ENCODE measurements around a stretch of chr22.

- PRO-cap = no peak
- RAMPAGE, long total RNA = no peak
These were observed 186.6 kb downstream of the TAFA5 start for GRCh38 chr22:48675958-48676379.

DNA sequence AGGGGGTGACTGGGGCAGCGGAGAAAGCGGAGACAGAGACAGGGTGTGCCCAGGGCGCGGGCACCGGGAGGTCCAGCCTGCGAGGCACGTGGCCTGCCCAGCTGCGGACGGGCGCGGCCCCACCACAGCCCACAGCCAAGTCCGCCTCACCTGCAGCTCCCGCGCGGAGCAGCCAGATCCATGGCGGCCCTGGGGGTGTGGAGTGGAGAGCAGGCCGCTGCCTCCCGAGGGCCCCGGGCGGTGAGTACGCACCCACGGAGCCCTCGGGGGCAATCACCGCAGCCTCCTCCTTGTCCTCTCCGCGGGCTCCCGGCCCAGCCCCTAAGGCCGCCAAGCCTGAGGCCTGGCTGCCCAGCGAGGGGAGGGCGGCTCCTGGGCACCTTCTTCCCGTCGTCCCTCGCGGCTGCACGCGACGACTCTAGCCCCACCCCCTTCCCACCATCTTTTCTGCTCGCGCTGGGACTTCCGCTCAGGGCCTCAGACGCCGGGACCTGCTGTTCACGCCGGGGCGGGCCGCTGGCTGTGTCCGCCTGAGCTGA lies 286.4 kb downstream of the BRD1 start:
- PRO-cap = no peak
- RAMPAGE, long total RNA = no peak

- PRO-cap = no peak
- RAMPAGE, long total RNA = no peak
These were observed 252.3 kb downstream of the BRD1 start for GRCh38 chr22:49575370-49575821.

- PRO-cap = no peak
- RAMPAGE, long total RNA = no peak
These were observed 234.7 kb downstream of the BRD1 start for GRCh38 chr22:49592699-49593550.

DNA sequence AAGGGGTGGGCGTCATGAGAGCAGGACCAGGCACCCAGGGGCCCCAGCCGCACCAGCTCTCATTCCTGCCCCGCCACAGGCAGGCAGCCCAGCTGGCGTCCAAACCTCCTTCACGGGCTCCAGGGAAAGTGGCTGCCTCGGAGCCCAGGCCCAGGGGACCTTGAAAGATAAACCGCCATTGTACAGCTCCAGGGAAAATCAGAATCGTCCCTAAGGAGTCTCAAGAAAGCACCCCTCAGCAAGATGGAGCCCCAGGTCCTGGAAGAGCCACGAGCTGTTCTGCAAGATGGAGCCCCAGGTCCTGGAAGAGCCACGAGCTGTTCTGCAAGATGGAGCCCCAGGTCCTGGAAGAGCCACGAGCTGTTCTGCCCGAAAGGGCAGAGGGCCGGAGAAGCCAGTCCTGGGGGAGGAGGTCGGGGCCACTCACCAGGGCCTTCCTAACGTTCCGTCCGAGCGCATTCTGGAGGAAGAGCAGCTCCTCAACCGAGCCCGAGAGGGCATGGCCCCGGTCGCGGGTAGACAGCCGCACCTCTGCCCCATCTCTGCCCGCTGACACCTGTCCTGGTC lies 170.9 kb downstream of the BRD1 start:
- PRO-cap = no peak
- RAMPAGE, long total RNA = no peak

GRCh38 chr22:49770553-49770758 lies 57.2 kb downstream of the BRD1 start:
- PRO-cap = no peak
- RAMPAGE, long total RNA = no peak

DNA sequence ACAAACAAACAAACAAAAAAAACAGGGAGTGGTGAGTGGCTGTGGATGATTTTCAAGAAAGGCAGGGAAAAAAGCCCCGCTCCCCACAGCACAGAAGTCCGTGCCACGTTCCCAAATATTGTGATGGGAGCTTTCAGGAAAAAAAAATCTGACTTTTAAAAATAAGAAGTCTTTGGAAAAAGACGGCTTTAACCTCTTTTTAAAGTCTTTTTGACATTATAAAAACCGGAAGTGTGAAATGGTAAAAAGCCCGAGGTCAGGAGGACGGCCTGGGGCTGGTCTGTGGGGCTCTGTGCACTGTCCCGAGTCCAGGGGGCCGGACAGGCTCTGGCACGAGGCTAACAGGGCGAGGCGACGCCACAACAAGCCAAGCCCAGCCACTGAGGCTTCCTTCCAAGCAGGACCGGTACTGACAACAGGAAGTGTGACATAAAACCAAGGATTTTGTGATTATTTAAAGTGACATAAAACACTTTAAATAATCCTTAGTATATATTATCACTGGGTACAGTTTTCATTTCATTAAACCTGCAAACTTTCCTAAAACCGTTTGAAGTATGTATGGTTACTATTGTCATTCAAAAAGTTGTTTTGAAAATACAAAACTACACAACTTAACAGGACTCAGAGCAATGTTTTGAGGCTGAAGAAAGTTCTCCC lies 39.2 kb downstream of the BRD1 start:
- PRO-cap = no peak
- RAMPAGE, long total RNA = no peak

- PRO-cap = no peak
- RAMPAGE, long total RNA = no peak
These were observed 36.2 kb downstream of the BRD1 start for GRCh38 chr22:49791613-49791821.

DNA sequence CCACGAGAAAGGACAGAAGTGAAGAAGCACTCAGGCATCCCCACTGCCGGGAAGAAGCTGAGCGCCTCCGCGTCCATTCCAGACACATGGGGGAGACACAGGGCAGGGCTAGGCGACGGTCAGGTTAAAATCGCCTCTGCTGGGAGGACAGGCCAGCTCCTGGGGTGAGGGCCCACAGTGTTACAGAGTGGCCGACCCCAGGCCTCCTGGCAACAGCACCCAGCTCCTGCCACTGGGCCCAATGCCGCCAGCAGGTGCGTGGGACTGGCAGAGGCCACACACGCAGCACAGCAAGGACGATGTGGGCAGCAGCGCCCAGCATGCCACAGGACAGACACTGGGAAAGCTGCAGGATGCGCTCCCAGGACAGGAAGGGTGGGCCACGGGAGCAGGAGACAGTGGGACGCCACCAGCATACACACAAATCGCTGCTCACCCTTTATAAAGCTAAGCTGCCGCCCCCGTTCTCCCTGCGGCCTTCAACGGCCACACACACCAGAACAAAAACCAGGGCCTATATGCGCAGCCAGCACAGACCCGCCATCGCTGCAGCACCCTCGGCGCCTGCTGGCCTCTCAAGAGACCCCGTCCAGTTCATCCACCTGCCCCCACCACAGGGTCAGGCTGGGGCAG lies 26.8 kb downstream of the BRD1 start:
- PRO-cap = no peak
- RAMPAGE, long total RNA = no peak

GRCh38 chr22:49825961-49826369 lies 1.7 kb downstream of the BRD1 start:
- PRO-cap = no peak
- RAMPAGE, long total RNA = no peak

DNA sequence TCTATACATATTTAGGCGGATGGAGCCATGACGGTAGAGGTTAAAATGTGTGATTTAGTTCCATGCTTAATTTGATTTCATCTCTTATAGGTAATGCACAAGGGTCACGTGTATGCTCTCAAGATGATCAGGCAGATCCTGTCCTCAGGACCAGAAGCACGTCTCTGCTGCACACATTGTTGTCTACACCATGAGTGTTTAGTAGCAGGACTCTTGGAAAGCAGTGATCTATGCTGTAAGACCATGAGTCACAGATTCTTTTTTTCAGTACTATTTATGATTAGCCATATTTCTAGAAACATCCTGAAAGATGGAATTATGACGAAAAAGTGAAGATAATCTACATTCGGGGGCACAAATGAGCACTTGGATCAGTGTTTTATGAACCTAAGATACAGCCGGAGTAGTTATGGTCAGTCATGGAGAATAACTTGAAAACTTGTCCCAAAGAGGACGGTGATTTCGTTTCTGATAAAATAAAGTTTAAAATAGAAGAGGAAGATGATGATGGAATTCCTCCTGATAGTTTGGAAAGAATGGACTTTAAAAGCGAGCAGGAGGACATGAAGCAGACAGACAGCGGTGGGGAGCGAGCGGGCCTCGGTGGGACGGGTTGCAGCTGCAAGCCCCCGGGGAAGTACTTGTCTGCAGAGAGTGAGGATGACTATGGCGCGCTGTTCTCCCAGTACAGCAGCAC lies 29.7 kb downstream of the ZBED4 start:
- PRO-cap = no peak
- RAMPAGE, long total RNA = no peak

DNA sequence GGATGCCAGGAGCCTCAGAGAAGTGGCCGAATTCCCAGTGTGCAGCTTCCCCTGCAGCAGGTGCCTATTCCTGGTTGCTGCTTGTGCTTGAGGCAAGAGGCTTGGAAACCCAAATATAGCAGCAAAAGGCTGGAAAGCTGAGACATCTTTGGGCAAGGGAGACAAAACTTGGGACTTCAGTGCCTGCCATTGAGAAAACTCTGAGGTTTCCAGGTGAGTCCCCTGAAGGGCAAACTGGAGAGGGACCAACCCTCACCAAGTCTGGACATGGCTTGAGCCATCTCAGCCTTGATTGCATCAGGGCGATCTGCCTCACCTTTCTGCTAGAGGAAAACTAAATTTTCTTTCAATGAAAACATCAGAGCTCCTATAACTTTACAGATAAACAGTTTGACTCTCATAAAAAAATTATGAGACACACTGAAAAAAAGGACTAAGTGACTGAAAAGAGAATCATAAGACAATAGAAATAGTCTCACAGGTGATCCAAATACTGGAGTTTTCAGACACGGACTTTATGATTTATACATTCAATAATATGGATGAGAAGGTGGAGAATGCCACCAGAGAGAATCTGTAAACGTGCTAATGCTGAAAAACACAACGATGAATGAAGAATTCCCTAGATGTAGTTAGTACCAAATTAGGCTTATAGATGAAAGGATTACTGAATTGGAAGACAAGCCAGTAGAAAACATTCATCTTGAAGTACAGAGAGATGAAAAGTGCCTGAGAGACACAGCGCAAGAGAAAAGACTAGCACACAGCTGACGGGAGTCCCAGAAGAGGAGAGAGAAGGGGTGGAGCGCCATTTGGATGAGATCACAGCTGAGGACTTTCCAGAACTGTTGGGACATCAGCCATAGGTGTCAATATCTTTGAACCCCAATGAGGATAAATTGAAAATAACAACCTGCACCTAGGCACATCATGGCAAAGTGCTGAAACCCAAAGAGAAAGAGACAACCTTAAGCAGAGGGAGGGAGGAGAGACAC lies 25.5 kb downstream of the ALG12 start:
- PRO-cap = no peak
- RAMPAGE, long total RNA = no peak

DNA sequence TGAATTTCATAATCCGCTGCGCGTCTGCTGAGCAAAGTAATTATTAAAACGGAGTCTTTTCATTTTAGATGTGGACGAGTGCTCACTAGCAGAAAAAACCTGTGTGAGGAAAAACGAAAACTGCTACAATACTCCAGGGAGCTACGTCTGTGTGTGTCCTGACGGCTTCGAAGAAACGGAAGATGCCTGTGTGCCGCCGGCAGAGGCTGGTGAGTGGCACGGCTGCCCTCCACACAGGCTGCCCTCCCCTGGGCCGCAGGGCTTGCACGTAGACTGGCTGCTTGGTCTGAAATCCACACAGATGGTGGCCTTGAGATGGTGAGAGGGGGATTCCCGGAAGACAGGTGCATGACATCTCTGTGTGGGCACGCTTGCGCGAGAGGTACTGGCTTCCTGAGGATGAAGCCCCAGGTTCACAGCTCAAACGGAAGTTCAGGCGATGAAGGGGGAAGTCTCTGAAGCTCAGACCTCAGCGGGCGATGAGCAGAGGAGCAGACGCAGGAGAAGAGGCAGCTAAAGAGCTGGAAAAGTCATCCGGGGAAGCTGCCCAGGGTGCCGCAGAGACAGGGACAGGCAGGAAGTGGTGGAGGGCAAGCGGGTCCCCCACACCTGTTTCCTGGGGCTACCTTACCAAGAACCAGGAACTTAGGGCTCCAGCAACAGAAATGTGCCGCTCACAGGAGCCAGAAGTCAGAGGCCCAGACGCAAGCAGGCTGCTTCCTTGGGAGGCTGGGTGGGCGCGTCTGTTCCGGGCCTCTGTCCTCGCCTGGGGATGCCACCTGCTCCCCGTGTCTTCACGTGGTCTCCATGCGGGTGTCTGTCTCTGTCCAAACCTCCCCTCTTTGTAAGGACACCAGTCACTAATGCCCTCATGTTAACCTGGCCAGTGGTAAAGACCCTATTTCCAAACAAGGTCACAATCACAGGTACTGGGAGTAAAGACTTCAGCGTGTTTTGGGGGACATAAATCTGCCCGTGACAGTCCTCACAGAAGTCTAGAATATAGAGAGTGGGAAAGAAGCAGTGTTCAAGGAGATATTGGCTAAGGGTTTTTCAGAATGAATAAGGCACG lies 7.3 kb downstream of the CRELD2 start:
- PRO-cap = no peak
- RAMPAGE, long total RNA = no peak

- PRO-cap = no peak
- RAMPAGE, long total RNA = no peak
These were observed 16.6 kb downstream of the CRELD2 start for GRCh38 chr22:49934910-49935592.

DNA sequence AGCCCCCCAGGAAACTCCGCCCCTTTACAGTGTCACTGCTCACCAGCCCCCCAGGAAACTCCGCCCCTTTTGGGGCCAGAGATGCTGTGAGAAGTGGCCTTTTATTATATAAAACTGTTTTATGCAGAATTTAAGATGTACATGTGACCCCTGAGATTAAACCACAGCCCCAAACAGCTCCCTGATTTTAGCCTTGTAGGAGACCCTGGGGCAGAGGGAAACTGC lies 15.0 kb upstream of the PIM3 start:
- PRO-cap = no peak
- RAMPAGE, long total RNA = no peak

GRCh38 chr22:49954307-49954791 lies 6.2 kb upstream of the PIM3 start:
- PRO-cap = no peak
- RAMPAGE, long total RNA = no peak

GRCh38 chr22:49960388-49960538 lies 309 bp upstream of the PIM3 start:
- PRO-cap = bidirectional peak, plus-strand start at chr22:49960495, minus-strand start at chr22:49960306
- RAMPAGE, long total RNA = no peak

- PRO-cap = no peak
- RAMPAGE, long total RNA = no peak
These were observed 4.5 kb downstream of the PIM3 start for GRCh38 chr22:49964808-49965788.

DNA sequence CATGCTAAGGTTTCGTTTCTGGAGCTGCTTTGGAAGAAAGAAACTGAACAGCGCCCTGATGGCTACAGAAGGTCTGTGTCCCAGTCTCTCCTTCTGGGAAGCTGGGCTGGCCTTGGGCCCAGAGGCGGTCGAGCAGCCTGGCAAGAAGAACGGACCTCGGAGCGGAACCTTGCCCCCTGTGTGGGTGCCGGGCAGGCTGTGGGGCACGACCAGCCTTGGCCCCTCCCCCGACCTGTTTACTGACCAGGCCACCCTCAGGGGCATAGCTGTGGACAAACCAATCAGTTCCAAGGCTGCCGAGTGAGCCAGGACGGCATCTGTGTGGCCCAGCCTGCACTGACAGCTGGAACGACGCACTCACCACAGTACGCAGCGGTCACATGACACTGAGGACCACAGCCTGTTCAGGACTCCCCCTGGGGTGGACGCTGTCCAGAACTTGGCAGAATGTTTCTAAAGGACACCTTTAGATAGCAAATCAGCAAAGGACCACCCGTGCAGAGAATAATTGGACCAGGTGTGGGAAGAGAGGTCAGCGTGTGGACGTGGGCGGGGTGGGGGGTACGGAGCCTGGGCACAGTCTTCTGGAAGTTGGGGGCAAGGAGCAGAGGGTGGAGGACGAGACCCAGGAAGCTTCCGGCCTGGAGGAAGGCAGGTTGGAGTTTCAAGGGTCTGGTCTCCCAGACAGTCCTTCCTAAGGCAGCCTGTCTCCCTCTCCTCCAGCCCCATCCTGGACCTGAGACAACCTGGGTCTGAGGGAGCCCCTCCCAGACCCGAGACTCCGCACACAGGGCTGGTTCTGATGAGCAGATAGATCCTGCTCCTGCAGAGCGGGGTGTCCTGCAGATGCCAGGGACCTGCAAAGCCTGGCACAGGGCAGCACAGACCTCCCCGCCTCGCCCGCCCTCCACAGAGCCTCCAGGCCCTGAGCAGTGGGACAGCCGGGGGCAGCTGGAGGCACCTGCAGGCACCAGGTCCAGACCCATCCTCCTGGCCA lies 7.4 kb downstream of the PIM3 start:
- PRO-cap = no peak
- RAMPAGE, long total RNA = no peak

GRCh38 chr22:49983338-49983896 lies 22.8 kb downstream of the PIM3 start:
- PRO-cap = no peak
- RAMPAGE, long total RNA = no peak

Measured in spinal cord (tissue), 3 donors.